AG09309 (cell line): ENCODE measurements around the gene IL31RA.

DNA sequence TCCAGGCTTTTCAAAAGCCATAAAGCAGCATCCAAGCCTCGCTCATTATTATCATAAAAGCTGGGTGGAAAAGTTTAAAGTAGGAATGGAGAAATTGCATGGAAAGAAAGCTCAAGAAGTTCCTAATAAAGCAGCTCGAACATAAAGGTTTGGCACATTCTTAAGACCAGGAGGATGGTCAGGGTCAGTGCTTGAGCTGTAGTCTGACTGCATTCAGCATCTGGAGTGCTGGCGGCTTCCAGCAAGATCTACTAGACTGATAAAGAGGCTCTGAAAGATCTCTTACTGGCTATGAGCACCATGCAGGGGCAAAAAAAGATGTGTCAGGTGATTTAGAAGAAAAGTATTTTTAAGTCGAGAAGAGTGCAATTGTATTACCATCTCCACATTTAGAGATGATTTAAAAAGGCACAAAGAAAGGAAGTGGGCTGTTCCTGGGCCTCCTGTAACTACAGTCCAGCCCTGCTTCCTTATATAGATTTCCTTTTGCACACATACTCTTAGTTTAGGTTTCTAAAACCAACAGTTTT, 65.7 kb upstream of the PLPP1 start:
- RRBS, result no CpG with 5 or more reads among the region's 4 CpGs

DNA sequence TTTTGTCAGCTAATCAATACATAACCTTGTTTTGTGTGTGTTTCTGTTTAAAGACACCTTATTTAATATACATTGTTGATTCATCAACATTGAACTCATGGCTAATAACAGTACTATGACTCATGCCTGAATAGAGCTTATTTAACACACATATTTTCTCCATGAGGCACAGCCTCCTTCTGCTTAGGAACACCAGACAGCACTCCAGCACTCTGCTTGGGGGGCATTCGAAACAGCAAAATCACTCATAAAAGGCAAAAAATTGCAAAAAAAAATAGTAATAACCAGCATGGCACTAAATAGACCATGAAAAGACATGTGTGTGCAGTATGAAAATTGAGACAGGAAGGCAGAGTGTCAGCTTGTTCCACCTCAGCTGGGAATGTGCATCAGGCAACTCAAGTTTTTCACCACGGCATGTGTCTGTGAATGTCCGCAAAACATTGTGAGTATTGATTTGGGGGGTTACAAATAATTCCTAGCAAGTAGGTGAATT, at the start of gene IL31RA:
TSS of gene IL31RA (plus strand) at position 169 of the 496 bp plus-strand sequence.
- RRBS, result no CpG with 5 or more reads among the region's 3 CpGs

GRCh38 chr5:55853289-55853708, 2.1 kb downstream of the IL31RA start:
- RRBS, result no CpG with 5 or more reads among the region's 2 CpGs

- RRBS, result no CpG with 5 or more reads among the region's 6 CpGs
Measured at GRCh38 chr5:56025264-56026020, 30.7 kb upstream of the IL6ST start.

DNA sequence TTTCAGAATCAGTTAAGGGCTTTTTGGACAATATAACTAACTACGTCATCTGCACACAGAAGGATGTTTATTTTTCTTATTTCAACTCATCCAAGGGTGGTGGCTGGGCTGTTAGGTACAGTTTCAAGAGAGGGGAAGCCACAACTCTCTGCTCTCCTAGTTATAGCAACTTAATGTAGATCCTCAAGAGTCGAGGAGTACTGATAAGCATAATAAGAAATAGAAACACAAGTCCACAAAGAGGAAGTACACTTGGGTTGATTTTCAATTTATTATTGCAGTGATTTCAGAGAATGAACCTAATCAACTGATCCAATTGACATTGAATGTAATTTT, 65.5 kb downstream of the ANKRD55 start:
- RRBS, result no CpG with 5 or more reads among the region's 2 CpGs

- RRBS, result no CpG with 5 or more reads among the region's 6 CpGs
Measured at GRCh38 chr5:56327834-56328227, 94.7 kb upstream of the ANKRD55 start.

- RRBS, result no CpG with 5 or more reads among the region's 5 CpGs
Measured at GRCh38 chr5:56460684-56461247, 227.6 kb upstream of the ANKRD55 start.

DNA sequence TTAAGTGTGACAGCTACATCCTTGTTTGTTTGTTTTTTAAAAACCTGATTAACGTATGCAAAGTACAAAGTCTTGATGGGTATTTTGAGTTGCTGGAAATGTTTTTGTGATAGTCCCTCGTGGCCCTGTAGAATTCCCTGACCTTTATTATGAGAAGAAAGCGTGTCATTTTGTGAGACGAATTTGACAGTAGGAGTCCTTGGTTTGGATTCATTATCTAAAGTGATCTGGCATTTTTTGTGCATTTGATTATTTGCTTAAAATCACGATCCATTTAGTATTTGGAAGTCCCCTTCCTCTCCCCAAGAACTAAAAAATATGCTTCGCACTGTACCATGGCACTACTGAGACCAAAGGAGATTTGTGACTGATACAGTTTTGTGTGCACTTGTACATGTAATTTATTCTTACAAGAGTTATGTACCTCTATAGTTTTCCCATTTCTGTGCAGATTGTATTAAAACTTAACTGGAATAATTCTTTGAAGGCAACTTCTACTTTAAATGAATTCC, 1.9 kb downstream of the MAP3K1 start:
- RRBS, result no CpG with 5 or more reads among the region's 6 CpGs

GRCh38 chr5:56881829-56882664, 27.3 kb upstream of the SETD9 start:
- RRBS, result no CpG with 5 or more reads among the region's 2 CpGs

GRCh38 chr5:56922919-56923687, 13.7 kb downstream of the SETD9 start:
- RRBS, result no CpG with 5 or more reads among the region's 10 CpGs

DNA sequence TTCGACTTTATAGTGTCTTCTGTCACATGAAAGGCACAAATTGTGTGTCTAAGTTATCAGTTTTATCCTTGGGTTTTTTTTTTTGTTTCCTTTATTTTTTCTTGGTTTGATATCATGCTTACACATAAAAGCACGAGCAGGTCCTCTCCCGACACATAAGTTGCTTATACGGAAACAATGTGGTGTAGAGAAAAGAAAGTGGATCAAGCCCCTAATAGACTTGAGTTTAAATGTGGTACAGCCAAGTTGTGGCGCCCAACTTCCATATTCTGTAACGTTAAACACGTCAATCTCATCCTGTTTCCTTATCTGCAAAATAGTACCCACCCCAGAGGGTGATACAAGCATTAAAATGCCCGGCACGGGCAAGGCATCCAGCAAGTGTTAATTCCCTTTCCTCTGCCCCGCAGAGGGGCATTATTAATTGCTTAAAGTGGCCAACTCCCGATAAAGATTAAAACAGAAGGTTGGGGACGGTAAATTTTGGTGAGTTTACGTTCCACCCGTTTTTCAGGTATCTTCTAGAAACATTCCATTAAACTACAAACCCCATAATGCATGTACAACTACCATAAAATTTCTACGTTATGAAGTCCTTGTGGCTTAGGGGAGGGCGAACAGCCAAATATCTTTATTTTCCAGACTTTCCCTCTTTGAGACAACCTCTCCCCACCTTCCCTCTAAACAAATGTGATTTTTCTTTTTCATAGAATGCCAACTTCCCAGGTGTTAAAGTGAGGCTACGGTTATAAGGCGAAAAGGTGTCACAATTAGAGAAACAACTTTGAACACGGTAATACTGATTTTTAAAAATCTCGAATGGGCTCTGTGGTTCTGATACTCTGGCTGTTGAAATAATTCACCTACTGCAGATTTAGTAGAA, 1.4 kb upstream of the GPBP1 start:
- RRBS, result no CpG with 5 or more reads among the region's 20 CpGs

DNA sequence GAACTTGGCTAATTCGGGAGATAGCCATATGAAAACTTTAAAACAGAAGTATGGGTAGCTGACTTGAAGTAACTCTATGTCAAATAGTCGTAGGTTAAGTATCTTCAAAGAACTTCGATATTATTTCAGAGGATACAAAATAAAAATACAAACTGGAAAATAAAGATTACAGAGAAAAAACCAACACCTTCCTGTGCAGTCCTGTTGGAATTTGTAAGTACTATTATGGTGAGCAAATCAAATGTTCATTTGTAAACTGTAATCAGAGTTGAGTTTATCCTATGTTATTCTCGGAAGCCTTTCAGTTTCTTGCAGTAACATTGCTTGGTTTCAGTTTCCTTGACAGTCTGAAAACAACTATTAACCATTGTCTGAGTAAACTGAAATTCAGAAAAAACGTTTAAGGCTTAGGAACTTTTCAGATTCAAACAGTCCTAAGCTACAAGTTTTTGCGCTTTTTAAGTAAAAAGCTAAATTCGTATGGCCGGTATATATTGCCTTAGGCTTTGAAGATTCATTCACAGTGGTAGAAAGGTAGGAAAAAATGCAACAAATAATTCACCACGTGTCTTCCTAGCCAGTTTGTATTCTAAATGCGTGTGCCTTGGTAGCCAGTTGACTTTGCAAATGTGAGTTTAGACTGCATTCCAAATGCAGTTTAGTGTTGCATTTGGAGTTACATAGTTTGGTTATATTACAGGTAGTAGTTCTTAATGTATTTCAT, 2.5 kb downstream of the GPBP1 start:
- RRBS, result no CpG with 5 or more reads among the region's 10 CpGs

DNA sequence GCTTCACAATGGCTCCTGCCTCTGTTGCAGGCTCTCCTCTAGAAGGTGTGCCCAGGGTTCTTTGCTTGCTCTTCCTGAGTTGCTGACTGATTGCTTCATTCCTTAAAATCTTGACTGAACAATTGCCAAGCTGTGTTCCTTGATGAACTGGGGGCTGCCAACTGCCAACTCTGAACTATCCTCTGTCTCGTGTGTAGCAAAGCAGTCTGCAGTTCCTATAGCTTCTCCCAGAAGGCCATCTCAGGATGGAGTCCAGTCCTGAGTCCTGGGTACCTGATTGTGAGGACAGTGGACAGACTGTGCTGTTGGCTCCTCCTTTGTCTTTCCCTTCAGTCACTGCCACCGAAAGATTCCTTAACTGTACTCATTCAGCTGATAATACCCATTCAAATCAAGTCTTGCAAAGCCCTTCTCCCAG, 131.6 kb downstream of the GPBP1 start:
- RRBS, result no CpG with 5 or more reads among the region's 2 CpGs

- RRBS, result no CpG with 5 or more reads among the region's 6 CpGs
Measured at GRCh38 chr5:57650332-57650962, 167.8 kb upstream of the ACTBL2 start.

DNA sequence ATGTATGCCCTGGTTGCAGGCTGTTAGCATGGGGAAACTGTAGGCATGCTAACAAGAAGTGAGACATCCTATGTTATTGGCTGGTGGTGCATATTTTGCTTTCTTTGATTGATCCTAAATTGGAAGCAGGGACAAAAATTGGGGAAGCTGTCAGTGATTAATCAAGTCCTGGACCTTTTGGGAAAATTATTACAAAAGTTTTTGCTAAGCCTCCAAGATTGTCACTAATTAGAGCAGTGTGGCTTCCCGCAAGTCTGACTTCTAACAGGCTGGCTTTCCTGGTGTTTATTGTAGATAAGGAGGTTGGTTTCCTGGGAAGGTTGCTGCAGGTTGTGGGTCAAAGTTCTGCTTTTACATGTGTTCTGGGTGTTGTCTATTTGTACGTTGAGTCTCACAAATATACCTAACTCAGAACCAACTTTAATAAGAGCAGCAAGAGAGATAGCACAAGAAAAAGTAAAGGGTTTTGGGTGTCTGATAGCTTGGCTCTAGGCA, 46.8 kb downstream of the RAB3C start:
- RRBS, result no CpG with 5 or more reads among the region's 2 CpGs

DNA sequence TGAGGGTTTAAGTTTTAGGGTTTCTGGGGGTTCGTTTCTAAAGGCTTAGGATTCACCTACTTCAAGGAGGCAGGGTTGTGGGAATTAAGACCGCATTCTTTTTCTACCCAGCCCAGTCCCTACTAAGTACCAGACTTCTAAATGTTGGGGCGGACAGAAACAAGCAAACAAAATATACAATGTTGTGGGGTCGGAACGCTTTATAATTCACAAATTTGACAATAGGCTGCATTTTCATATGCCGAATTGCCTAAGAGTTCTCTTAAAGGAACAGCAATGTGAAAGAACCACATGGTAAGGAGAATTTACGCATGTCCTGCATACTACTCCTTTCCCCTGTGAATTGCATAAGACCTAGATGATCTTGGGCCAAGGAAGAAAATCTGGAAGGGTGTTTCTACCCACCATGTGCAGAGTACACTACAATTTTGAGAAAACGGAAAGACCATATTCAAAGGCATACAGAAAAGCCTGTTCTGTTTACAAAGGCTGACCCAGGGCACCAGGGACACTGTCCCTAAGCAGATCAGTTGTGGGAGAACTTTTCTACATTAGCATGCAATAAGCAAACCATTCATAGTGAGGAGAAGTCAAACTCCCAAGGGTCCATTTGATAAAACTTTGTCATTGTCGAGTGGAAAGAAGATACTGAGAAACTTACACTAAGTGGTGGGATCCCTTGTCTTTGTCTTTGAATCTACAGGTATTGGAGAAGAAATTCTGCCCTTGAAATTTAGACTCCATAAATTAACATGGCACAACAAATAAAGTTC, 457.4 kb downstream of the RAB3C start:
- RRBS, result no CpG with 5 or more reads among the region's 9 CpGs

- RRBS, result no CpG with 5 or more reads among the region's 3 CpGs
Measured at GRCh38 chr5:59543842-59544509, 349.6 kb downstream of the PDE4D start.

DNA sequence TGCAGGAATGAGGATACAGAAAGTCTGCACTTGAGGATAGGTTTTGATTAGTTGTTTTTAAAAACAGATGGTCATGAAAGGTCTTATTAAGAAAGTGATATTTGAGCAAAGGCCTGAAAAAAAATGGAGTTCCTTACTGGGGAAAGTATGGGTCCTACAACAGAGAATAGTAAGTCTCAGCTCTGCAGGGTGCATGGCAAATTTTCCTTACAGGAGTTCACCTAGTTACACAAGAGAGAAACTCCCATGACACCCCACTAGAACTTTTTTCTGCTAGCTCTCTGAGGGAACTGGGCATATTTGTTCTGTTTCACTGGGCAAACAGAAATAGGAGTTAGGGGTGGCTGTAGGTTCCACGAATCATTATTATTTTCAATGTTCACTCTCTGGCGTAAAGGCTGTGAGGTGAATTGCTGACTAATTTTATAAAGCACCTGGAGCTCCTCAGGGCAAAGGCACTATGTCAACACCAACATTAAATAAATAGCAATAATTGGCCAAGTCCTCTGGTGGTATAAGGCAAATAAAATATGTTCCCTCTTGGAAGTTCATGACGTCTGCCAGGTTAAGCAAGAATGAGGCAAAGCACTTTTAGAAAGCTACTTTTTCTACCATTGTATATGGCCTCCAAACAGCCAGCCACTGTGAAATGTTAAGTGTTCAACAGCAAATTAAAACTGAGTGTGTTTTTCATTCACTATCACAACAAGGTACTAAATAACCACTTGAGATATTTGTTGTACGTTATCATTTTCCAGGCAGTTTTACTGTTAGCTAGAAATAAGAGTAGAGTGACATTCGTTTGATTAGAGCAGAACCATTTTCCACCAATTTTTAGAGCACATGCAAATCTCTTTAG, 344.7 kb downstream of the PDE4D start:
- RRBS, result no CpG with 5 or more reads among the region's 5 CpGs